Left lung (tissue), 1 donor: ENCODE measurements around the gene SUPT20HL2.

- PRO-cap = no peak
Measured at GRCh38 chrX:20222411-20223507, 44.0 kb downstream of the RPS6KA3 start.

DNA sequence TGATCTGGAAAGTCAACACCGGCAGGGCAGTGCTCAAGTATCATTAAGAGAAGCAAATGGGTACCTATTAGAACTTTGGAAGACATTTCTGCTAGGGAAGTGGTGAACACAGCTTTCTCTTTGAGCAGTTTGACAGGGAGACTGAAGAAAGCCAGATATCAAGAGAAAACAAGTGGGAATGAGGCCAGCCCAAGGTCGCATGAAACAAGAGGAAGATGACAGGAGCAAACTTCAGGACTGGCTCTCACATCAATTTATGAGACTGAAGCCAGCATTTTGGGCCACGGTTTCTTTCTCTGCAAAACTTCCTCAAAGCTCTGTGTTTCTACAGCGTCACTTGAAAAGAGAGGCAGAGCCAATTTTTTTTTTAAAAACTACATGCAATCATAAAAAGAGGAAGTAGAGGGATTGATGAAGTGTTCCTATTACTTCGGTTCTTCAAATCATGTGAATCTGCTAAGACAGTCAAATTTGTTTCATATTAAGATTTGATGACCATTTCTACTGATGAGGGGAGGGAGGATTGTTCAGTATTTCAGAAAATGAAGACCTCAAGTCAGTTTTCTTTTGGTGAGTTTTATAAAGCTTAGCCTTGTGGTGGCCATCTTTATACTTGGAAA lies 108.4 kb upstream of the RPS6KA3 start:
- PRO-cap = no peak

GRCh38 chrX:22314576-22315186 lies 42.0 kb downstream of the CBLL2 start:
- PRO-cap = no peak

DNA sequence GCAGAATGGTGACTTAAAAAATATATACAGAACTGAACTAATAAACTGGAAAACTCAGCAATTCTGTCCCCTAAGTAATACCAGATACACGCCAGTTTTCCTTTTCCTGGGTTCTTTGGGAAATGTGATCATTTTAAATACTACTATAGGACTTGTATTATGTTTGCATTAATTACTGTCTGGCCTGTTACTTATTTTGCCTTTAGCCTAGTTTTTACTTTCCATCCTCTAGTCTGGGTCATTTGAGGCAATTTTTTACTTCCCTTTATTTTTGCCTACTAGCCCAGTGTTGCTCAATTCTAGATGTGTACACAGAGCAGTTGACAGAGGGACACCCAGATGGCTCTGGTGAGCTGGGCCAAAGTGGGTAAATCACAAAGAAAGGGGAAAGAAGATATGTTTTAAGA lies 35.9 kb downstream of the APOO start:
- PRO-cap = unidirectional peak, plus-strand start at position 338 of the sequence

DNA sequence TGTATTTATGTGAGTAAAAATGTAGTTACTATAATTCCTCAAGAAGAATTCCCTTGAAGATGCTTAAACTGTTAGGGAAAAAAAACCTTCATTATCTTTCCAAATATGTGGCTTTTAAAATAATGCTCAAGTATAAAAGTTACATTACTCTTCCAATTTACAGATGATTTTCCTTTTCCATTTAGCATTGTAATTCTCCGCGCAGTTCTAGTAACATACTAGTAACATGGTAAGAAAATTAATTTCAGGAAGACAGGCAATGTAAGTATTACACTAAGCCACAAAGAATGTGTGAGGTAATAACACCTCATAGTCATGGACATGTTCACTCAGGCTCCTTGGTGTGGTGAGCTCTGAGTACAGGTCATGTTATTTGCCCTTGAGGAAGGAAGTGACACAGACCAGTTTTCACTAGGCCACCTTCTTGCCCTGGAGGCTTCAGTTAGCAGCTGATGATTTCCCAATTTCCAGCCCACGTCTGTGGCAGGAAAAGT lies 6.8 kb downstream of the APOO start:
- PRO-cap = no peak

DNA sequence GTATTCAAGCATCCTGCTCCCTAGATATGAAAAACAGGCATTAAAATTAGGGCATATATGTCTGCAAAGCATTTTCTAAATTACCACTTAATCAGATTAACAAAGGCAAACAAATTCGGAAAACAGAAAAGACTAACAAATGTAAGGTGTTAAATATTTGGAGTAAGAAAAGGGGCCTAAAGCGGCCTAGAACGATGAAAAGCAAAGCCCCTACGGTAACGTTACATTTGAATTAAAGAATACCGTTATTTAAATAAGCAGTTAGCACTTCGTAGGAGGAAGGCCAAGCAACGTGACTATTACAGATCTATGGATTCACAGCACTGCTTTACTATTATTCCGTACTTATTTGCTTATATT lies 3.1 kb downstream of the KLHL15 start:
- PRO-cap = no peak

DNA sequence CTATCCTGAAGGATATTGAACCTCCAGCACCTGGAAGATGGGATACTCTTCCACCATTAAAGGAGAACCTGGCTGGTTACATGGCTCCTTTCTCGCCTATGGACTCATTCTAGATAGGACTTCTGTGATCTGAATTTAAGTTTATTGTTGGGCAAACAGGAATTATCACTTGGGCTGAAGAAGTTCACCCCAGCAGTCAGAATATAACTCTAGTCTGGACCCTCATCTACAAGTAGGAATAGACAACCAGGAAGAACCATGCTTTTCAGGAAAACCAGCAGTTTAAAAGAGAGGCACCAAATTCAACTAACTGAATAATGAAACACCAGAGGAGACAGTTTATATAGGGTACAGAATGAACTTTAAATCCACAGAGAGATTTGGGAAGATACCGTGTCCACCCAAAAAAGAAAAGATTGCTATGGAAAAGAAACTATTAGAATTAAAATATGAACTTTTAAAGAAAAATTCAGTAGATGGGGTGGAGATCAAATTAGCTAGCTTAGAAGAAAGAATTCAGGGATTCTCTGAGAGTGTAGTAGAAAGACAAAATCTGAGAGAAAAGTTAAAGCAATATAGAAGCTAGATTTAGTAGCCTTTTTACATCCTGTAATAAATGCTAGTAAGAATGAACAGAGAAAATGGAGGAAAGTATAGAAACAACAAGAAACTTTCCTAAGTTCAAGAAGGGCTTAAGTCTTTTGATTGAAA lies 17.8 kb downstream of the ZFX start:
- PRO-cap = no peak

DNA sequence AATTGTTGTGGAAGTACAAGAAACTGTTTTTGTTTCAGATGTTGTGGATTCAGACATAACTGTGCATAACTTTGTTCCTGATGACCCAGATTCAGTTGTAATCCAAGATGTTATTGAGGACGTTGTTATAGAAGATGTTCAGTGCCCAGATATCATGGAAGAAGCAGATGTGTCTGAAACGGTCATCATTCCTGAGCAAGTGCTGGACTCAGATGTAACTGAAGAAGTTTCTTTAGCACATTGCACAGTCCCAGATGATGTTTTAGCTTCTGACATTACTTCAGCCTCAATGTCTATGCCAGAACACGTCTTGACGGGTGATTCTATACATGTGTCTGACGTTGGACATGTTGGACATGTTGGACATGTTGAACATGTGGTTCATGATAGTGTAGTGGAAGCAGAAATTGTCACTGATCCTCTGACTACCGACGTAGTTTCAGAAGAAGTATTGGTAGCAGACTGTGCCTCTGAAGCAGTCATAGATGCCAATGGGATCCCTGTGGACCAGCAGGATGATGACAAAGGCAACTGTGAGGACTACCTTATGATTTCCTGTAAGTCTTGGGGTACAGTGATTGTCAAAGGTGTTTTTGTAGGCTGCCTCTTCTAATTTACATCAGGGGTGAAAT lies 29.8 kb downstream of the ZFX start:
- PRO-cap = no peak

- PRO-cap = no peak
Measured at GRCh38 chrX:24231050-24231591, 81.6 kb downstream of the ZFX start.

DNA sequence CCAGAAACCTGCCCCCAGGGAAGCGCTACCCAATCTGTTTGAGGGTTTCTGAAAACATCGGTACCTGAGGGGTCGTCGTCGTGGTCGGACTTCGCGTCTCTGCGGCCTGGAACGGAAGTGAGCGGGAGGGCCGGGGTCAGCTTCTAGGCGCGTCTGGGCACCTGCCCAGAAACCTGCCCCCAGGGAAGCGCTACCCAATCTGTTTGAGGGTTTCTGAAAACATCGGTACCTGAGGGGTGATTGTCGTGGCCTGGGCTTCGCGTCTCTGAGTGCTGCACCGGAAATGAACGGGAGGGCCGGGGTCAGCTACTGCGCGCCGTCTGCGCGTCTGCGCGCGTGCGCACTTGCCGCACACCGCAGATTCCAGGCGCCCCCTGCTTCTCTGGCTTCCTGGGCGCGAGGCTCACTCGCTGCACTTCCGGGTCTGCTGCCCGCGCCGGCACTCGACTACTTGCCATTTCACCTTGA lies at the start of gene SUPT20HL2:
Gene SUPT20HL2 (minus strand): TSS at position 285 of the 468 bp plus-strand sequence.
- PRO-cap = no peak

DNA sequence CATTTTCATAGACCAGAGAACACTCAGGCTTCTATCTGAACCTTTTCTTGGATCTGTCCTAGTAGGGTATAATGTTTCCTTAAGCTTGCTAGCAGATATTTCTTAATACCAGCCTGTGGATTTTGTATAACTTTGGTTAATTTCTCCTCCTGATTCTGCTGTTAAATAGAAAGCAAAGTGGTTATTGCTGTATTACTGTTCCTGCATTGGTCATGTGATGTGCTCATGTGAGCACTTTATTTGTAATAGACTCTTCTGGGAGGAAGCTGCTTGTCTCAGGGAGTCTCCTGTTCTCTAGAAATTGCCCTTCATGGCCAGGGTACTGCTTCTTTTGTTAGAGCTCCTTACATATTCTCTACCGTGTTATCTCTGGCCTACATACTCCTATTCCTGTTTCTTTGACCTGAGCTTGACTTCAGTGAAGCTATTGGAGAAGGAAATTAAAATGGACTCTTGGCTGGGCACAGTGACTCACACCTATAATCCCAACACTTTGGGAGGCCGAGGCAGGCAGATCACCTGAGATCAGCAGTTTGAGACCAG lies 14.0 kb downstream of the PDK3 start:
- PRO-cap = no peak

- PRO-cap = no peak
Measured at GRCh38 chrX:24808035-24808699, 114.4 kb downstream of the POLA1 start.

DNA sequence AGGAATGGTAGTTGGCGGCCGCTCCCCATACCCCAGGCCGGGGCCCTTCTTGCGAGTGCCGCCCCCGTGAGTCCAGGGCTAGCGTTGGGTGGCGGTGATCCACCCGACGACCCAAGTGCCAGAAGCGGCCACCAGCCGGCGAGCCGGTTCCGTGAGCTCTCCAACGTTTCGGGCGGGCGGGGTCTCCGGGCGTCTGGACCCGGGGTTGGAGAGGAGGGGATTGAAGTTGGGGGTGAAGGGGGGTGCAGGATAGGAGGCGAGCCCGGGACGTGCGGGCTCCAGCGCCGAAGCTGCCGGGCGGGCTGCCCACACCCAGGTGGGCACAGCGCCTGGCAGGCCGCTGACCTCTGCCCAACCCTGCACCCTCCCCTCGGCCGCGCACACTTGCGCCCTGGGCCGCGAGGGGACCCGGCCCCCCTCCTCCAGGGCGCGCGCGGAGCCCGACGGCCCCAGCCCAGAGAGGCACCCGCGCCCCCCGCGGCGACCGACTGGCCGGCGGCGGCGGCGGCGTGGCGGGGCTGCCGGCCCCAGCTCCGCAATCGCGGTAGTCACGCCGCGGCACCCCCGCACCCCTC lies 13.5 kb downstream of the ARX start:
- PRO-cap = no peak

GRCh38 chrX:25003050-25003648 lies 12.6 kb downstream of the ARX start:
- PRO-cap = no peak

- PRO-cap = no peak
Measured at GRCh38 chrX:25012696-25013448, 2.9 kb downstream of the ARX start.

GRCh38 chrX:27987805-27988004 lies 6.5 kb upstream of the DCAF8L1 start:
- PRO-cap = no peak

DNA sequence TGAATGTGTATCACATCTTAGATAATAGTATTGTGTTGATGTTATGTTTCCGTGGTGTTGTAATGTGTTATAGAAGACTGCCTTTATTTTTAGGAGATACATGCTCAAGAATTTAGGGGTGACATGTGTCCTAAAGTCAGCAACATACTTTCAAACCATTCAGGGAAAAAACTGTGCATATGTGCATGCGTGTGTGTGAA lies 1.5 kb downstream of the TASL start:
- PRO-cap = no peak

- PRO-cap = no peak
Measured at GRCh38 chrX:30576919-30577440, 586 bp downstream of the TASL start.

- PRO-cap = no peak
Measured at GRCh38 chrX:30617239-30617488, 36.1 kb upstream of the GK start.

DNA sequence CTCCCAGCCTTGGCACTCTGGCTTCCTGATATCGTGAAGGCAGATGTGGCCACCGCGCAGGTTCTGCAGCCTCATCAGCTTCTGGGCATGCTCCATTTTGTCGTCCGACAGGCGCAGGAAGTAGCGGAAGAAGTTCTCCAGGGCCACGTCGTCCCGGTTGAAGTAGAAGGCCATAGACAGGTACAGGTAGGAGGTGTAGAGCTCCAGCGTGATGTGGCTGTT lies 261 bp downstream of the FTHL17 start:
- PRO-cap = no peak